Epithelial cell of alveolus of lung (primary cell): ENCODE data around the genes FRMD4A and PTER.

DNA sequence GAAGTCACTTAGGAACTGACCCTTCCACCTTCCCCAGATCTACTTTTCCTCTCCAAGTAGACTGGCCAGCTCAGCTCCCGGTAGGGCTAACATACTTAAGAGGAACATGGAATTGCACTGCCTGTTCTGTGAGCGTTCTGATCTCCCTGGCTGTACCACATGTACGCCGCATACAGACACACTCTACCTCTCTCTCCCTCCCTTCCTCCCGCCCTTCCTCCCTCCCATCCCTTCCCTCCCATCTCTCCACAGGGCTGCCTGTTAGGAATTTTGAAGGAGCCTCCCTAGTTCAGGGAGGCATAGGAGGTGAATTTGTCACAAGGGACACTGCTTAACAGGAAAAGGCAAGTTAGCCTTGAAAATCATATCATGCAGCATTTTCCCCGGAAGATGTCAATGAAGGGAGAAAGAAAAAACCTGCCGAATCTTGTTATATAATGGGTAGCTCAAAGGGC, at the start of gene FRMD4A:
TSS of gene FRMD4A (minus strand) at position 178 of the 455 bp plus-strand sequence.
- RAMPAGE, long total RNA = no peak
- RRBS = no CpG with 5 or more reads among the region's 7 CpGs

DNA sequence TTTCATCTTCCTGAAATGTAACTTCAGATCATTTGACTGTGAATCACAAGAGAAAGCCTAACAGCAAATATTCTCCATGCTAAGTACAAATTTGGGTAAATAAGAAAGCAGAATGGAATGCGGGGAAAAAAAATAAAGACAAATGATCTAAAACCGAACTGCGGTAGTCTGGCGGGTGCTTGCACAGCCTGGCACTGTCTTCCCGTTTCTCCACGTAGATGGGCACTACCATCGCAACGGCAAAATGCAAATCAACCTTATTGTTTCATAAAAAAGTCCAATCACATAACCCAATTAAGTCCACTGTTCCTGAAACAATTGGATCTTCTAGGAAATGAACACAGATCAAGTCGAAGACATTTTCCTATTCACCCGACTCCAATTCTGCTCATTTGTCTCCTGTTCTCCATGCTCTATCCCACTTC, 74.6 kb upstream of the FRMD4A start:
- RAMPAGE, long total RNA = no peak
- RRBS = no CpG with 5 or more reads among the region's 10 CpGs

GRCh38 chr10:14487174-14487559, 156.4 kb upstream of the FRMD4A start:
- RAMPAGE, long total RNA = no peak
- RRBS = no CpG with 5 or more reads among the region's 4 CpGs

DNA sequence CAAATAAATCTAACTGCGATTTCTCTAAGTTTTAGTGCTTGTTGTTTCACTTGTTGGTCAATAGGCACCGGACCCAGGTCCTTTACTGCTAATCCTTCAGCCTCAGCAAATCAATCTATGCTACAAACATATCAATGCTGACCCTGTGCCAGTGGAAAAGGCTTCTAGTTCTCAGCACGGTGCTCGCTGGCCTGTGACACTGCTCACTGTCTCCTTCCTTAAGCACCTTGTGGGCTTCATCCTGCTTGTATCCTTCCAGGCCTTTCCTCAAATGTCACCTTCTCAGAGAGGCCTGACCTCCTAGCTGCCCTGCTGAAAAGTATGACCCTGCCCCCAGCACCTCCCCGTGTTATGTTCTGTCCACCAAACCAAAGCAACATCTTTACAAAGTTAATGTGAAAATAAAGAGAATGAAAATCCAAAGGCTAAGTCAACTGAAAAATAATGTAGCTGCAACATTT, 201.3 kb upstream of the FRMD4A start:
- RAMPAGE, long total RNA = no peak
- RRBS = no CpG with 5 or more reads among the region's 5 CpGs

GRCh38 chr10:14535699-14536166, 205.0 kb upstream of the FRMD4A start:
- RAMPAGE, long total RNA = no peak
- RRBS = no CpG with 5 or more reads among the region's 4 CpGs

DNA sequence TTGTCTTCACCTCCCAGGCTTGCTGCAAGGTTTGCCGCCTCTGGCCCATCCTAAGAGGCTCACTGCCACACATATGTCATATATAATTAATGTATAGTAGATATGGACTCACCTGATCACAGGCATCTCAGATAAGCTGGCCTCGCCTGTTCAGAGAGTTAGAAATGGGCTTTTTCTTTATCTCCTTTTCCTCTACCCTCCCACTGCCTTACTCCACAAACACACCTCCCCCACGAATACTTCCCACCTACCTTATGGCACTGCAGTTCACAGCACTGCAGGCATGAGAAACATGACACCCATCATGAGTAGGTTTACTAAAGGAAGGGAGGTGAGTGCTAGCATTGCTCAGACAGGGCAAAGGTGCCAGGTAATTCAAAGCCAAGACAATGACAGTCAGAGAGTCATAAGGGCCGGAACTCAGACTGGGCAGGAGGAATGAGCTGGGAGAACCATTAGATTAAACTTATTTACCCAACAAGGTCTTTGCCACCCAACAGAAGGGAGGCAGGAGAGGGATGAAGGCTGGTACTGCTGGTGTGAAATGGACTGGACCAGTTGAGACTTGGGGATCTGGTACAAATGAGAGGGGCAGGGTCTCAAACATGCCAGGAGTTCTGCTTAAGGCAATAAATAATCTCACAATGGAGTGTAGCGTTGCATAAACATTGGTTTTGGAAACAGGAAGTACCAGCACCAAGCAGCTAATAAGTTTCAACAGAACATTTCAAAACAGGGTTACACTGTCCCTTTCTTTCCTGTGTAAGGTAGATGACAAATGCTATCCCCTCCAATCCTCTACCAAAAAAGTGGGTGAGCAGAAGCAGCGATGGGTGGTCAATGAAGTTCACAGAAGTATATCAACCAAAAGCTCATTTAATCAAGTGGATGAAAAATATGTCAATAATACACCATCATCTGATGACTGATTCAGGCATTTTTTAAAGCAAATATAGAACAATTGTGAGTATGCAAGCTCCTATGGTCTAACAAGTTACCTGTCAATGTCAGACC, 220.4 kb downstream of the FAM107B start:
- RAMPAGE, long total RNA = no peak
- RRBS = no CpG with 5 or more reads among the region's 6 CpGs

- RAMPAGE, long total RNA = no peak
- RRBS = no CpG with 5 or more reads among the region's 2 CpGs
These were observed 212.5 kb downstream of the FAM107B start for GRCh38 chr10:14562170-14562688.

GRCh38 chr10:14564029-14564810, 210.5 kb downstream of the FAM107B start:
- RAMPAGE, long total RNA = no peak
- RRBS = no CpG with 5 or more reads among the region's 5 CpGs

- RAMPAGE, long total RNA = no peak
- RRBS = no CpG with 5 or more reads among the region's 9 CpGs
These were observed 176.7 kb downstream of the FAM107B start for GRCh38 chr10:14597967-14598467.

DNA sequence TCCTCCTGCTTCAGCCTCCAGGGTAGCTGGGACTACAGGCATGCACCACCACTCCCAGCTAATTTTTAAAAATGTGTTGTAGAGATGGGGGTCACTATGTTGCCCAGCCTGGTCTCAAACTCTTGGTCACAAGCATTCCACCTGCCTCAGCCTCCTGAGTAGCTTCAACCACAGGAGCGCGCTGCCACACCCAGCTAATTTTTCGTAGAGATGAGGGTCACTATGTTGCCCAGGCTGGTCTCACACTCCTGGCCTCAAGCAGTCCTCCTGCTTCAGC, 174.0 kb downstream of the FAM107B start:
- RAMPAGE, long total RNA = no peak
- RRBS = no CpG with 5 or more reads among the region's 3 CpGs

GRCh38 chr10:14736529-14737126, 38.1 kb downstream of the FAM107B start:
- RAMPAGE, long total RNA = no peak
- RRBS = no CpG with 5 or more reads among the region's 5 CpGs

GRCh38 chr10:14740594-14741372, 33.9 kb downstream of the FAM107B start:
- RAMPAGE, long total RNA = no peak
- RRBS = no CpG with 5 or more reads among the region's 3 CpGs

GRCh38 chr10:14751904-14752335, 22.8 kb downstream of the FAM107B start:
- RAMPAGE, long total RNA = no peak
- RRBS = no CpG with 5 or more reads among the region's 1 CpG

GRCh38 chr10:15141032-15141554, 27.4 kb downstream of the NMT2 start:
- RAMPAGE, long total RNA = no peak
- RRBS = no CpG with 5 or more reads among the region's 10 CpGs

DNA sequence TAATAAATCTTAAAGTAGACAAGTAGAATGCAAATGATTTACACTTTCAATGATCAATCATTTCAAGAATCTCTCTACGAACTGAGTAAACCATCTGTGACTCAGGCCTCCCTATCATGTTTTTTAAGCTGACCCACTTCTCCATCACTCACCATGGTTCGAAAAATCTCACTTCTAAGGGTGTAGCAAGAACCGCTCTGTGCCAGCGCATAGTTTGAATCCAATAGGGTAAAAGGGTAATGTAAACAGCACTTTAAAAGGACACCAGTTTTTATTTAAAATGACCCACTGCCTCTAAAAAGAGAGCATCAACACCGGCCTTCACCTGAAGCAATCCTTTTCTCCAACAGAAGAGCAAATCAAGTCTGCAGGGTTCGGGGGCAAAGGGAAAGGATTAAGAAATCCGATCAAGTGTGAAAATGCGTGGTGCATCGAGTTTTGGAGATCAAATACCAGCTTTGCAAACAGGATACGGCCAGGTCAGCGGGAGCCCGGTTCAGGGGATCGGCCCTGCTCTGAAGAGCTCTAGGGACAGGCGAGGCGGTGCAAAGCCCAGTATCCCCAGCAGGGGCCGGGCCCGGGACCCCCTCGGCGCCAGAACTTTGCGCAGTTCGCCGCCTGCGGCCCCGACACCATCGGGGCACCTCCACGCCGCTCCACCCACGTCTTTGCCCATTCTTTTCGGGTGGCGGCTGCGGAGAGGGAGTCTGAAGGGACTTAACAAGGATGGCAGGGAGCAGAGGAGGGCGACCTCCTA, 961 bp downstream of the NMT2 start:
- RAMPAGE, long total RNA = no peak
- RRBS = 2% methylated on average over 4 of the region's 32 CpGs

- RAMPAGE, long total RNA = no peak
- RRBS = no CpG with 5 or more reads among the region's 3 CpGs
These were observed 97.7 kb upstream of the FAM171A1 start for GRCh38 chr10:15468829-15469132.

DNA sequence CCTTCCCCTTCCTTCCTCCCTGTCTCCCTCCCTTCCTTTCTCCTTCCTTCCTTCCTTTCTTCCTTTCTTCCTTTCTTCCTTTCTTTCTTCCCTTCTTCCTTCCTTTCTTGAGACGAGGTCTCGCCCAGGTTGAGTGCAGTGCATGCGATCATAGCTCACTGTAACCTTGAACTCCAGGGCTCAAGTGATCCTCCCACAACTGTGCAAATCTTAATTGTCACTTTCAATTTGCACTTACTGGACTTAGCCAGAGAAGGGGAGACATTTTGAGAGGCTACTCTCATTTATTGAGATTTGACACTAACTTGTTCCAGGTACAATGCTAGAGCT, 157.9 kb upstream of the FAM171A1 start:
- RAMPAGE, long total RNA = no peak
- RRBS = no CpG with 5 or more reads among the region's 3 CpGs

DNA sequence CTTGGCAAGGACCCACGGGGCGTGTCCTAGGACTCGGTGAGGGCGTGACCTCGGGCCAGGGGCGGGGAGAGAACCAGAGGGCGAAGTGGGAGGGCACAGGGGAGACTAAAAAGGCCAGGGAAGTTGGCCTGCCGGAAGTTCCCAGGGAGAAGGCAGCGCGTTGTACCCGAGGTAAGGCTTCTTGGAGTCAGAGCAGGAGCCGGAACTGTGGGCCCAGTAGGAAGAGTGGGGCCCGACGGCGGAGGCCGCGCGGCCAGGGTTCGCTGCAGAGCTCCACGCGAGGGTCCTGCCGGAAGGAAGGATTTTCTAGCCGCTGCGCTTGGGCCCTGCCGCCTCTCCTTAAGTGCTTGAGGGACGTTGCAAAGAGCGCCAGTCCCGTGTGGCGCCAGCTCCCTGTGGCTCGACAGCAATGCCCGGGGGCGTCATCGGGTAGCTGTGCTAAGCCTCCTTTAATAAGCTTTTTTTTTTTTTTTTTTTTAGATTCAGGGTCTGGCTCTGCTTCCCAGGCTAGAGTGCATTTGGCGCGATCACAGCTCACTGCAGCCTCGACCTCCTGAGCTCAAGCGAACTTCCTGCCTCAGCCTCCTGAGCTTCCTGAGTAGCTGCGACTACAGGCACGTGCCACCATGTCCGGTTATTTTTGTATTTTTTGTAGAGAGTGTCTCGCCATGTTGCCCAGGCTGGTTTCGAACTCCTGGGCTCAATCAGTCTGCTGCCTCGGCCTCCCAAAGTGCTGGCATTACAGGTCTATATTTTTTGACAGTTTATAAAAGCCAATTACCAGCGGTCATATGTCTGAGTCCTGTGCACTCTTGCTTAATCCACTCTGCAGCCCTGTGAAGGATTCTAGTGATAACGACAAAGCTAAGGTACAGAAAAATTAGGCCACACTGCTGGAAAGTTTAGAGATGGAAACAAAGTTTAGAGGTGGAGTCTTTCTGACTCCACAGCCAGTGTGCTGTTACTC, at the start of gene PTER:
TSS of gene PTER (plus strand) at position 134 of the 967 bp plus-strand sequence.
- RAMPAGE, long total RNA = start-site peak on the plus strand centred at position 105 of the sequence, 82 bp wide, 30 and 103 reads in 2 replicates
- RRBS = 2% methylated on average over 10 of the region's 45 CpGs

DNA sequence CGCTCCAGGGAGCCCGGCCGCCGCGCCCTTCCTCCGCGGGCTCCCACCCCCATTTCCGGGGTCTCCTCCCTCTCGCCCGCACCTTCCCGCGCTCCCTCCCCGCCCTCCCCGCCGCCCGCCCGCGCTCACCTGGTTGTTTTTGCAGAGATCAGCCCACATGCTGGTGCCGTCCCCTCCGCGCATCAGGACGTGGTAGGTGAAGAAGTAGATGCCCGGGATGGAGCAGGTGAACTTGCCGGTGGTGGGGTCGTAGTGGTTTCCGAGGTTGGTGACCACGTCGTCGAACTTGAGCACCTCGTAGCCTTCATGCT, 1.4 kb downstream of the C1QL3 start:
- RAMPAGE, long total RNA = no peak
- RRBS = 2% methylated on average over 12 of the region's 30 CpGs

DNA sequence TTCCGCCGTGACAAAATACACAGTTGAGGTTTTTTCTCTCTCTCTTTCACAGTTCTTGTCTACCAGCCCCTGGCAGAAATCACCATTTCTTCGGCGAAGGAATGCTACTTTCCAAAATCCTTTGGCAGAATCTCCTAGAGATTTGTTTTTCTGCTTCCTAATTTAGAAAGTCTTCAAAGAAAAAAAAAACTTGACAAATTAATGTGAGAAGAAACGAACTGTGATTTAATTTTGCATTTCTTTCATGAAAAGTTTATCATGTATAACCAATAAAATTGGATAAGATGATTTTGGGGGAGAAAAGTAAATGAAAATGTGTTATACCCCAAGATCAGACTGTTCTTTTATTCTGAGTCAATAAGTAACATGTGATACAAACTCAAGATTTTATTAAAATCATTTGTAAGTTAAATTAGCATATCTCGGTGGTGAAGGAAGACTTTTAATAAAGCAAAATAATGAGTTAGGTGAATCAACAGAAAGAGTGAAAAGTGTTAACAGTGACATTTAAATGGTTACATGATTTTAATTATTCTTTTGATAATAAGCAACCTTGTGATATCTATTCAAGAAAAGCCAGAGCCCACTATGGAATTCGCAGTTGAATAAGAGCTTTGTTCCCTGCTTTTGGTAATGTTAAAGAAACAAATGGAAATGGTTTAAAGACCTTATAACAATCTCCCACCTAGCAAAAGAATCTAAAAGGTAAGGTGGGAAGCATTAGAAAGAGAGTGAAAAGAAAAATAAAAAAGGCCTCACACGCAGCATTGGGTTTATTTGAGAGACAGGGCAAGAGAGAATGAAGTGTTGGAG, 71.1 kb upstream of the C1QL3 start:
- RAMPAGE, long total RNA = no peak
- RRBS = no CpG with 5 or more reads among the region's 8 CpGs